Tongue (tissue), 2 donors: ENCODE results near the gene TRIM75.

- RAMPAGE, long total RNA, result no peak
These were observed 59.9 kb downstream of the RAPGEF2 start for GRCh38 chr4:159162786-159163243.

- RAMPAGE, long total RNA, result no peak
These were observed 165.3 kb downstream of the RAPGEF2 start for GRCh38 chr4:159268110-159268632.

- RAMPAGE, long total RNA, result no peak
These were observed 1014.3 kb downstream of the FSTL5 start for GRCh38 chr4:161149539-161149938.

DNA sequence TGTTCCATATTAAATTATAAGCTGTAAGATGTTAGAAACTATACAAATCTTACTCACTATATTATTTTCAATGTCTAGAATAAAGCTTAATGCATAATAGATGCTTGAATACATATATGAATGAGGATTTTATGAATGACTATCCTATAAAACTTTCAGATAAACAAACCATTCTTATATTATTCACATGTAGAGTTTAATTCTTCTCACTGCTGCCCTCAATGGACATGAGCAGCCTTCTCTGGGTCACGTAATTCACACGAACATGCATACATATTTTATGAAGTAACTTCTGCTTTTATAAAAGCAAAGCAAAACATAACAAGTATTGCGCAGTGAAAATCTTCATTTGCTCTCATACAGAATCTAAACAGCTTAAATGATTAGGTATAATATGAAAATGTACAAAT, 116.6 kb downstream of the TMA16 start:
- RAMPAGE, long total RNA, result no peak

DNA sequence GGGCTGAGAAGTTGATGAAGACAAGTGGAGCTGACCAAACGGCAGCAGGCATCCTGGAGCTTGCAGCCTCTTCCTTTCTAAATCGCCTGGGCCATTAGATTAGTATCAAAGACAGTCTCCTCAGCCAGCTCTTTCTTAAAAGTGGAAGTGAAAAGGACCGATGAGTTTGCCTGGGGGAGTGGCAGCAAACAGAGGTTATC, 179.8 kb downstream of the TMA16 start:
- RAMPAGE, long total RNA, result no peak

GRCh38 chr4:165053615-165054108, at the start of gene TRIM75:
Gene TRIM75 (plus strand): TSS chr4:165053866.
- RAMPAGE, long total RNA, result no peak

GRCh38 chr4:165113080-165113503, 432 bp upstream of the TMEM192 start:
- RAMPAGE, long total RNA, result no peak

GRCh38 chr4:165206910-165207199, 506 bp upstream of the KLHL2 start:
- RAMPAGE, long total RNA, result no peak

- RAMPAGE, long total RNA, result no peak
These were observed 8.6 kb downstream of the KLHL2 start for GRCh38 chr4:165215798-165216514.

DNA sequence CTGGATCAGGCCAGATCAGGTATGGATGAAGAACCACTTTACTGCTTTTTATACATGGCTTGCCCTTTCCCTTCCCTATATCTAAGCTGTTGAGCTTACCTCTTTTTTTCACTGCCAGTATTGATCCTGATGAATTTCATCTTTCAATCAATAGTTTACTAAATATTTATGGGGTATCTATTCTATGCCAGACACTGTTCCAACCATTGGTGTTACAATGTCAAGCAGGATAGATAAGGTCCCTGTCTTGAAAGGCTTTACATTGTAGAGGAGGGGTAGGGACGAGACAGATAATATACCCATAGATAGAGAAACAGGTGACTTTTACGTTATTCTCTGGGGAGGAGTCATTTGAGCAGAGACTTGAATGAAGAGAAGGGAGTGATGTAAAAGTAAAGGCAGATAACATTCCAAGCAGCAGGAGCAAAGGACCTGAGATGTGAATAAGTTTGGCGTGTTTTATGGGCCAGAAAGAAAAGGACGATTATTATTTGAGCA, 33.7 kb downstream of the GK3 start:
- RAMPAGE, long total RNA, result no peak

GRCh38 chr4:165330104-165330773, 2.8 kb downstream of the MSMO1 start:
- RAMPAGE, long total RNA, result no peak

DNA sequence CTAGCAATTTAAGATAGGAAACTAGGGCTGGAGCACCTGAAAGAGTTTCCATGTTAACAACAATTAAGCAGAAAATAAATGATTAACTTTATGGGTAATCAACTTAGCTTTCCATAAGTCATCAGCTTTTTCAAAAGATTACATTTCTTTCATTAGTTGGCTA, 211 bp upstream of the ANXA10 start:
- RAMPAGE, long total RNA, result no peak

- RAMPAGE, long total RNA, result no peak
These were observed 72.7 kb downstream of the ANXA10 start for GRCh38 chr4:168164871-168165581.

- RAMPAGE, long total RNA, result no peak
These were observed 35.1 kb downstream of the DDX60 start for GRCh38 chr4:168283448-168283756.

- RAMPAGE, long total RNA, result no peak
These were observed 1.4 kb downstream of the PALLD start for GRCh38 chr4:168498152-168498694.

GRCh38 chr4:168558259-168559014, 61.6 kb downstream of the PALLD start:
- RAMPAGE, long total RNA, result no peak

GRCh38 chr4:168694331-168694596, 197.4 kb downstream of the PALLD start:
- RAMPAGE, long total RNA, result no peak

- RAMPAGE, long total RNA, result no peak
These were observed 220.2 kb downstream of the CBR4 start for GRCh38 chr4:168789848-168790318.

- RAMPAGE, long total RNA, result no peak
These were observed 194.1 kb downstream of the CBR4 start for GRCh38 chr4:168815996-168816327.

DNA sequence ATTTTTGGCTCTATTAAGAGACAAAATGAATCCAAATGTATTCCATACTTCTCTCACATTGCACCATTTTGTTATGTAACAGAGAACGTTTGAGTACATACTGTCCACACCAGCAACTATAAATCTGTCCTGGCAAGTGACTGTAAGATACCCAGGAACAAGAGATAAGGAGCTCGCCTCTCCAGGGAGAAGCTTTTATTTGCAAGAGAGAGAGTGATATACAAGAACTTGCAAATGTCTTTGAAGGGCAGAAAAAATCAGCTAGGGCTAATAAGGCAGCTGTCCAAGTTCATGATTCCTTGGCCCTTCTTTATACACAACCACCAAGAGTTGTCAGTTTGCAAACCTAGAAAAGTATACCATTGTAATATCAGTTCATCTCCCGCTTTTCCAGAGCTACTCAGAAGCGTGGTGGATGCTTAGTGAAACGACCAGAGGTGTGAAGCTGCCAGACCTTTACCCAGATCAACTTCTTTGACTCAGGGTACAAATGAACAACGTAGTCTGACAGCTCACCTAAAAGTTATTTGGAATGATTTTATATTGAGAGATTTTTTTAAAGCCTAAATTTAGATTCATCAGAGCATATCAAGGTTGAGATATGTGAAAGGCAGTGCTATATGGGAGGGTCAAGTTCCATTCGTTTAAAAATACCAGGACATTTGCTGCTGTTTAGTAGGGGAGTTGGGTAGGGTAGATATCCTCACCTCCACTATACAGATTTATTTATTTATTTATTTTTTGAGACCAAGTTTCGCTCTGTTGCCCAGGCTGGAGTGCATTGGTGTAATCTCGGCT, 169.7 kb downstream of the CBR4 start:
- RAMPAGE, long total RNA, result no peak